AG10803 (cell line): ENCODE measurements around a stretch of chr17.

DNA sequence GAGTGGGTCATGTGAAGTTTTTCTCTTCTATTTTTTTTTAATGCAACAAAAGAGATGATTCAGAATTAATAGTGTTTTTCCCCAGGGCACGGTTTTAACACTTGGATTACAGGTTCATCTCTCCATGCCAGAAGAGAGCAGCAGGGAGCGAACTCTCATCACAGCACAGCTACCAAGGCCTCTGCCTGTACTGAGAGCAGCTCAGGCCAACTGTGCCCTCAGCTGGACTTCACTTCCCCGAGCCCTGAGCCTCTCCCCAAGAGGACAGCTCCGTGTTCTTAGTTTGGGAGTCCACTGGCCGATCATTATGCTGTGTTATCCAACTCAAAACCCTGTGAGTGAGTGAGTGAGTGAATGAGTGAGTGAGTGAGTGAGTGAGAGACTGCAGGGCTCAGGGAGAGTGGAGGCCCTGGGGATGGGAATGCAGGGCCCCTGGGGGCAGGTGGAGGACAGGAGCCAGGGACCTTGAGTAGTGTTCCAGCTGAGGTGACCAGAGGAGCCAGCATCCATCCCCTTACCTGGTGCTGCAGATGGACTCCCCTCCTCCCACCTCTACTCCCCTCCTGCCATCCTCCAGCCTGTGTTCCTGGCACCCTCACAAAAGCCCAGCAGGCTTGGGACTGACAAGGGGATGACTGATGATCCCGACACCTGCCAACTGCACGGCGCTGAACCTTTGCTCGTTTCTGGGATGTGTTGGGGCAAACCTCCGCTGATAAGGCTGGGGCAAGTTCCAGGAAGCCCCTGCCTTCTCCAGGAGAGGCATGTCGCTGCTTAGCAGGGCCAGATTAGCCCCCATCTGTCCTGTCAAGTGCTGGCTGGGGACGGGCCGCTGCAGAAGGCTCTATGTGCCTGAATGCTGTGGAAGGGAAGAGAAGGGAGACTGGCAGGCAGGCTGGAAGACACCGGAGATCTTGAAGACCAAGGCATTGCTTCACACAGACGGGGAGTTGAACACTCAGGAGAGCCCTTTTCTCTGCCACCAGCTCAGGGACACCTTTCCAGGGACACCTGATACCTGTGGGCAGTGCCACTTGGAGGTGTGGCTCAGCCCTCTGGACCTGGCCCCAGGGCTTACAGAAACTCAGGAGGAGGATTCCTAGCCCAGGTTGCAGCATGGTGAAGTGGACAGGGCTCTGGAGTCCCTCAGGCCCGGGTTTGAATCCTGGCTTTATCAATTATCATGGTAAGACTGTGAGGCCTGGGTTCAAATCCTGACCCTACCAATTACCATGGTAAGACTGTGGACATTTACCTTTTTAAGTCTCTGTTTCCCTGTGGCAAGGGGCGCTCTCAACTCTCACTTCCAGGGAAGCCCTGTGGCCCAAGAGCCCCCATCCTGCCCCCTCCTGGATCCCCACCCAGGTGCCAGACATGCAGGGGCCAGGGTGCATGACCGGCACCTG, 827 bp upstream of the KRT15 start:
- RRBS = no CpG with 5 or more reads among the region's 18 CpGs

GRCh38 chr17:41522782-41523395, 4.2 kb upstream of the KRT15 start:
- RRBS = no CpG with 5 or more reads among the region's 6 CpGs

DNA sequence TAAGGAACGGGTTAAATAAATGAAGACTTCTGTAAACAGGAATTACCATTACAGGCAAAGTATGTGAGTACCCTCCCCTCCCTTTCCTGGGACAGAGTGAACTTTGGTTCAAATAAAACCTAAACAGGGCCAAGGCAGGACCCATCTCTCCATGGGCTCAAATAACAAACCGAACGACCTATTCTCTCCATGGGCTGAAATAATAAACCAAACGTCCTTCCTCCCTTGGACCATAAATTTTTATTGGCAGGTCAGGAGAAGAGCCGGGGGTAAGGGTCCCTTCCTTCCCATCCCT, 4.7 kb upstream of the KRT15 start:
- RRBS = no CpG with 5 or more reads among the region's 5 CpGs

- RRBS = no CpG with 5 or more reads among the region's 11 CpGs
Observed at GRCh38 chr17:41547235-41547860, 19.2 kb upstream of the KRT19 start.

DNA sequence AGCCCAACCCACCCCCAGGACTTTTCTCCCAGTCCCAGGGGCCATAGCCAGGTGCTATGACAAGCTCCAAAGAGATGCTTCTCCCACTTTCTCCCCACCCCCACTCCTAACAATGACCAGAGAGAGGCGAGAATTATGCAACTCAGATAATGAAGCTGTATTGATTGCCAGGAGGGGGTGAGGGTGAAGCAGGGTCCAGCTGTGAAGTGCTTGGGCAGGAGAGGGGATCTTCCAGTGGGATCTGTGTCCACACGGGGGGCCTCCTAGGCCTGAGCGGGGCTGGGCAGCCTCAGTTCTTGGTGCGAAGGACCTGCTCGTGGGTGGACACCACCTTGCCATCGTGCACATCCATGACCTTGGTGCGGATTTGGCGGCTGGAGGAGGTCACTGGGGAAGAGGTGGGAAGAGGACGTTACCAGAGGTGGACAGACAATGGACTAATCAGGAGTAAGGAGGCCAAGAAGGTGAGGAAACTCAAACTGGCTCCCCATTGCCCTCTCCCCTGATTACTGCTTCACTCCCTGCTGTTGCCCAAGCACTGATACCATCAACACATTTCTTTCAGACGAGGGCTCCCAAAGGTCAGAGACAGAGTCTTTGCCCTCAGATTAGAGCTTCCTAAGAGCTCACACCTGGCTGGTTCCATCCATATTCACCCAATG, 4.4 kb downstream of the KRT14 start:
- RRBS = no CpG with 5 or more reads among the region's 10 CpGs

DNA sequence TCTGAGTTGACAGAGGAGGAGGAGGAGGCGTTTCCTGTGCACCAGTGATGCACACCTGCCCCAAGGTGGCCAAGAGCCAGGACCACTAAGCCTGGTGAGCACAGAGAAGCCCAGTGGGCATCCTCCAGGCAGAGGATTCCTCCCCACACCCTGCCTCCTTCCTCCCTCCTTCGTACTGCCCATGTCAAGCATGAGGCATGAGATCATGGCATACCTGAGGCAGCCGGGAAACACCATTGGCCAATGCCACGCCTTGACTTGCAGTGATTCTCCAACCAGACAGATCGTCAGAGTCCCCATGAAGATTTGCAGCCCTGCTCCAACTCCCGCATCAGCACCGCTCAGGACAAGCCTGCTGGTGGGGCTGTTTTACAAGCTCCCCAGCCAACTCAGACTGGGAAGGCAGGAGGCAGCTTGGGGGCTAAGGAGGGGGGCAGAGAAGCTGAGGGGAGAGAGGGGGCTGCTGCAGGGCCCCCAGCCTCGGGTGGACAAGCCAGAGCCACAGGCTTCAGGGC, 2.9 kb upstream of the KRT16 start:
- RRBS = no CpG with 5 or more reads among the region's 8 CpGs

GRCh38 chr17:41620583-41621589, 3.5 kb downstream of the KRT17 start:
- RRBS = no CpG with 5 or more reads among the region's 22 CpGs

- RRBS = no CpG with 5 or more reads among the region's 19 CpGs
Observed at GRCh38 chr17:41651277-41652039, 27.1 kb upstream of the KRT17 start.

GRCh38 chr17:41690617-41691639, 2.2 kb downstream of the EIF1 start:
- RRBS = no CpG with 5 or more reads among the region's 10 CpGs

DNA sequence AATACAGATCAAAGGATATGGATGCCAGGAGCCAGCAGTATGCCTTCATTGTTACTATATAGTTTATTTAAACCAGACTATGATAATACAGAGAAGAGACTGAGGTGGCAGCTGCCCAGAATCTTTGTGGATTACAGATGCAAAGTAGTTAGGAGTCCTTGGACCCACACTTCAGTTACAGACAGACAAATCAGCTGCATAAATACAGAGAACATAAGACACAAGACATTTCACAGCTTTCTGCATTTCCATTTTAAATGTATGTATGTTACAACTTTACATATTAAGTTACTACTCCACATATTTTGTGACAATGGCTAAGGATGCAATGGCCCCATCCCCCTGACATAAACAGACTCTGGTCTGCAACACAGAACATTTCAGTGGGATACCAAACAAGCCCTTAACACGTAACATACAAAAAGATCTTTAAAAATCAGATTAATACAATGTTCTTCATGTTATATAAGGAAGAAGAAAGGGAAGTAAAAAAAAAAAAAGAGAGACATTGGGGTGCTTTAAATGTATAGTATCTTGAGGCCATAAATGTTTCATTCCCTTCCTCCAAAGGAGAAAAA, 1.7 kb upstream of the KLHL11 start:
- RRBS = no CpG with 5 or more reads among the region's 1 CpG

DNA sequence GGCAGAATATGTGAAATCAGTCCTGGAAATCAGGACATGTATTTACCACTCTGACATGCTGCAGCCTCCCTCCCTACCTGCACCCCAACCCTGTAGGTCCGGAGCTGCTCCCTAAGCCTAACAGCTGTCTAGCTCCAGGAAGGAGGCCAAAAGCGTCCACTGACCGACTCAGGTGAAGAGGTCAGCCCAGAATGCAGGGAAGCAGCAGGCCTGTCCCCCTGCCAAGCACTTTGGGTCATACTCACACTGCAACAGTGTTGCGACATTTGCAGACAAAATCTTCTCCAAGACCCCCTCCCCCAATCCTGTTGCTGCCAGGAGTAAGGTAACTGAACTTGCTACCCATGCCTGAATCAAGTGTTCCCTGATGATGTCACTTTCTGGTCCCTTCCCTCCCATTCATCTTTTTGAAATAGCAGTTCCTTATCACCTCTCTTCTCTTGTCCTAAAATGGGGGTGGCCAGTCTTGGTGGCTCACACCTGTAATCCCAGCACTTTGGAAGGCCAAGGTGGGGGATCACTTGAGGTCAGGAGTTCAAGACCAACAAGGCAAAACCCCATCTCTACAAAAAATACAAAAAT, 1.2 kb upstream of the ACLY start:
- RRBS = no CpG with 5 or more reads among the region's 4 CpGs

GRCh38 chr17:41989610-41990185, 23.1 kb downstream of the CNP start:
- RRBS = no CpG with 5 or more reads among the region's 1 CpG

DNA sequence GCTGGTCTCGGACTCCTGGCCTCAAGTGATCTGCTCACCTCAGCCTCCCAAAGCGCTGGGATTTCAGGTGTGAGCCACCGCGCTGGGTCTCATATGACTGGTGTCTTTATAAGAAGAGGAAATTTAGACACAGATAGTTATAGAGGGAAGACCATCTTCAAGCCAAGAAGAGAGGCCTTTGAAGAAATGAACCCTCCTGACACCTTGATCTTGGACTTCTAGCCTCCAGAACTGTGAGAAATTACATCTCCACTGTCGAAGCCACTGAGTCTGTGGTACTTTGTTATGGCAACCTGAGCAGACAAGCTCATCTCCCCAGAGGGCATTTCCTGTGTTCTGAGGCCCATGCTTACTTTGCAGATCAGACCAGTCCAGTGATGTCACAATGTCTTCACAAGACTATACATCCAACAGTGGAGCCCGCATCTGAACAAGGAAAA, 14.7 kb upstream of the C17orf113 start:
- RRBS = no CpG with 5 or more reads among the region's 6 CpGs

- RRBS = no CpG with 5 or more reads among the region's 18 CpGs
Observed at GRCh38 chr17:42111585-42112385, 729 bp downstream of the DHX58 start.

DNA sequence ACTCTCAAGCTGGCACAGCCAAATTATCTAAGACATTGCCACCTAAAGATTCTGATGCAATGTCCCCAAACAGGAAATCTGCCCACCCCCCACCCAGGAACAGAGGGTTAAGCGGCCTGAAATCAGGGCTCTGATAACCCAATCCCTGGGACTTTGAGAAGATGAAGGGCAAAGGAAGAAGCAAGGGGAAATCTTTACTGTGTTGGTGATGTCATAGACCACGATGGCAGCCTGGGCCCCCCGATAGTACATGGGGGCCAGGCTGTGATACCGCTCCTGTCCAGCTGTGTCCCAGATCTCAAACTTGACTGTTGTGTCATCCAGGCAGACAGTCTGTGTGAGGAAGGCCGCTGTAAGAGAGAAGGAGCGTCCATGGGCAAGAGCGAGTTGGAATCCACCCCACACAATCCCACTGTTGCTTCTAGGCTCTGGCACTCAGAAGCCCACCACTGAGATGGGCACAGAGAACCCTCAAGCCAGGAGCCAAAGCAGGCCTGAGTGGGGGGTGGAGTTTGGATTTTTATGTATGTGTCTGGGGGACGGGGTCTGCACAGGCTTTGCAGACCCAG, 5.9 kb downstream of the HSPB9 start:
- RRBS = no CpG with 5 or more reads among the region's 8 CpGs

- RRBS = no CpG with 5 or more reads among the region's 13 CpGs
Observed at GRCh38 chr17:42178798-42179003, 2.2 kb downstream of the KCNH4 start.

GRCh38 chr17:42185574-42186038, 354 bp upstream of the HCRT start:
- RRBS = no CpG with 5 or more reads among the region's 10 CpGs

DNA sequence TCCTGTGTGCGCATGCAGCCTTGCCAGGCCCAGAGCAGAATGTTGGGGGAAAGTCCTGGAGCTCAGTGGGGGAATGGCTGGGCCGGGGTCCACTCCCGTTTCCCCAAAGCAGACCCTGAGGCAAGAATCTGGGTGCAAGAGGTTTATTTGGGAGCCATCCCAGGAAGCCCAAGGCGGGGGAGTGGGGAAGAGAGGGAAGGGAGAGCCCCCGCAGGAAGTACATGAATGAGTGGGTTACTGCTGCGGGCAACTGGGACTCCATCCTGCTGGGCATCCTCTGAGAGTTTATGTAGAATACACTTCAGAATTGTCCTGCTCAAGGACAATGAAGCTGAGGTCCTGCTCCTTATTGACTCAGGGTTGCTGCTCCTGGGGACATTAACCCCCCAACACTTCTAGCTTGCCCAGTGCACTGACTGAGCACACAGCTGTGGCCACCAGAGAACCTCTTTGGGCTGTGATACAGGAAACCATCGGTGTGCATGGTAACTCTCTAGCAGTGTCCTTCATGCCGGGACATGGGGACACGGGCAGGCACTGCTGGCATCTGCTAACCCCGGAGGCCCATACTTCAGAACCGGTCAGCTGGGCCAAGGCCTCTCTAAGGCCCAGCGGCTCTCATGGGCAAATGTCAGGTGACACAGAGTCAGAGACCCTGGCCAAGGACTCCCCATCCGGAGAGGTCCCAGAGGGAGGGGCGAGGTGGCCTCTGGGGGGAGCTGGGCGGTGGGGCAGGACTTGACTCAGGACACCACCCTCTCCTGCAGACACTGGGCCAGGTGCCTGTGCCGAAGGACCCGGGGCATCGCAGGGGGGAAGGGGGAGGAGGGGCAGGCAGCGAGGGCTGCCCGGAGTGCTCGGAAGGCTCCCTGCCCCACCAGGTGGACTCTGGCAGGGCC, 4.0 kb upstream of the HCRT start:
- RRBS = 70% methylated on average over 10 of the region's 21 CpGs

DNA sequence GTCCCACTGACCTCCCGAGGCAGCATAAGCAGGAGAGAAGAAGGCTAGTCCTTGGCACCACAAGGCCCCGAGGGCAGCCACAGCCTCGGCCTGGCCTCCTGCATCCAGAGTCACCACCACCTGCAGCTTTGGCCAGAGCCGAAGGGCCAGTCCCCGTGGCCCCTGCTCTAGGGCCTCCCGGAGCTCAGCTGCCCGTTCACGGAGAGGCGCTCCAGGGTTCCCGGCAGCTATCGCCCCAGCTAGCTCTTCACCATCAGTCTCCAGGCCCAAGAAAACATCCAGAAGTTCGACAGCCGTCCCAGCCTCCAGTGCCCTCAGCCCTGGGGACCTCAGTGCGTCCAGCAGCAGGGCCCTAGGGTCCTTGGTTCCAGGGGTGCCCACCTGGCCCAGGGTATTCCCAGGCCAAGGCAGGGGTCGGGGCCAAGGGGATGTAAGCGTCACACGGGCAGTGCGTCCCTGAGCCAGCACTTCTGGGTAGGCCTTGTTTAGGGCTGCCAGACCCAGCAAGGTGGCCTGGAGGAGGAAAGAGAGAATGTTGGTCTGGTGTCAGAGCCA, 2.0 kb downstream of the GHDC start:
- RRBS = 94% methylated on average over 5 of the region's 18 CpGs

DNA sequence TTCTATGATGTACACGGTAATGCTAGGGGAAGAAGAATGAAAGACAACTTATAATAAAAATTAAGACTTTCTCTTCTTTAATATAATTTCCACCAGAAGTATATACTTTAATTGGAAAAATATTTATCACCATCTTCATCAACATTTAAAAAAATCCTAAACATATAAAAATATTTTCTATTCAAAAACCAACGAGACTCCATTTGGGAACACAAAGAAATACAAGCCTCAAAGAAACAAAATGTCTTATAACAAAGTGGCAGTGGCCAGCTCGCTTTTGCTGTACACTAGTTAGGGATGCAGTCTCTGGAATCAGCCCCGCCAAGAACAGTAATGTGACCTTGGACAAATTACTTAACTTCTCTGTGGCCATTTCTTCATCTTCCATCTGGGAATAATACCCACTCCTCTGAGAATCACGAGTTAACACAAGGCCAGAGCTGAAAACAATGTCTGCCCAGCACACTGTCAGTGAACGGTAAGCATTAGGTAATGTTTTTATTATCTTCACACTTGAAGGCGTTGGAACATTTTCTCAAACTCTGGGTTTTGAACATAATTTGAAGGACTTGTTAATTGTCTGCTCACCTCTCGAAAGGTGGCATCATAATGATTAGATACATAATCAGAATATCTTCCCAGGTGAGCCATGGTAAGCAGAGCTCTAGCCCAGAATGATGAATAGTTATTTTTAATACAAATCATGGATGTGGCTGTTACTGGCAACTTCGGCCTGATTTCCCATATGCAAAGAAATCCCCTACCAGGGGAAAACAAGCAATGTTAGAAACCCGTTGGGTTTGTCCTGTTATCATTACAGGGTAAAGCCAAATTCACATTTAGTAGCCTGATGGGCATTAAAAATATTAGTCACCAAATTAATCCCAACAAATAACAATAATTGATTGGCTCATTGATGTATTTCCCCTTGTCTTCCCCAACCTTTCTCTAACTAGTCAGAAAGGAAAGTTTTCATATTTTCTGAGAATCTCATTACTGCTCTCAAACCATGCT, 5.4 kb downstream of the STAT5B start:
- RRBS = no CpG with 5 or more reads among the region's 10 CpGs